SK-N-DZ (cell line): ENCODE measurements around the genes PTGER1, CCDC105 and SYDE1.

RAMPAGE:
- cytosol, long total RNA = no peak
- nucleus, long total RNA = no peak
Observed at GRCh38 chr19:13909489-13910027, 3.6 kb downstream of the CC2D1A start.

DNA sequence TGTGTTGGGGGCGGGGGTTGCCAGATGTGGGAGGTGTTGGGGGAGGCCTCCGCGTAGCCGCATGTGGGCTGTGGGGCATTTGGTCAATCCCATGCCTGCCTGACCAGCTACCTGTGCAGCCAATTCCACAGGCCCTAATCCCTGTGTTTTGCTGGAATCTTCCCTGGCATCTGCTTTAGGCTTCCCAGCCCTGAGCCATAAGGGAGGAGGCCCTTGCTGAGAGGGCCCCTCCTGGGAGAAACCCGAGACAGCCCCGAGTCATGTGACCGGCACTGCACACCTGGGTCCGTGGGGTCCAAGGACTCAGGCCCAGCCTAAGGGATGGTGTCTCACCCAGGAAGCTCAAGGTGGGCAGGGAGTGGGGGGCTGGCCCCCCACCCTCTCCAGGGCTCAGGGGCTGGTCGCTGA is 20.2 kb downstream of the RFX1 start:
RAMPAGE:
- cytosol, long total RNA = no peak
- nucleus, long total RNA = no peak

GRCh38 chr19:14005436-14005949 is 627 bp downstream of the RFX1 start:
RAMPAGE:
- cytosol, long total RNA = no peak
- nucleus, long total RNA = no peak

RAMPAGE:
- cytosol, long total RNA = no peak
- nucleus, long total RNA = no peak
Observed at GRCh38 chr19:14052666-14053706, 8.9 kb downstream of the PALM3 start.

RAMPAGE:
- cytosol, long total RNA = no peak
- nucleus, long total RNA = no peak
Observed at GRCh38 chr19:14070660-14071087, 1.9 kb upstream of the MISP3 start.

DNA sequence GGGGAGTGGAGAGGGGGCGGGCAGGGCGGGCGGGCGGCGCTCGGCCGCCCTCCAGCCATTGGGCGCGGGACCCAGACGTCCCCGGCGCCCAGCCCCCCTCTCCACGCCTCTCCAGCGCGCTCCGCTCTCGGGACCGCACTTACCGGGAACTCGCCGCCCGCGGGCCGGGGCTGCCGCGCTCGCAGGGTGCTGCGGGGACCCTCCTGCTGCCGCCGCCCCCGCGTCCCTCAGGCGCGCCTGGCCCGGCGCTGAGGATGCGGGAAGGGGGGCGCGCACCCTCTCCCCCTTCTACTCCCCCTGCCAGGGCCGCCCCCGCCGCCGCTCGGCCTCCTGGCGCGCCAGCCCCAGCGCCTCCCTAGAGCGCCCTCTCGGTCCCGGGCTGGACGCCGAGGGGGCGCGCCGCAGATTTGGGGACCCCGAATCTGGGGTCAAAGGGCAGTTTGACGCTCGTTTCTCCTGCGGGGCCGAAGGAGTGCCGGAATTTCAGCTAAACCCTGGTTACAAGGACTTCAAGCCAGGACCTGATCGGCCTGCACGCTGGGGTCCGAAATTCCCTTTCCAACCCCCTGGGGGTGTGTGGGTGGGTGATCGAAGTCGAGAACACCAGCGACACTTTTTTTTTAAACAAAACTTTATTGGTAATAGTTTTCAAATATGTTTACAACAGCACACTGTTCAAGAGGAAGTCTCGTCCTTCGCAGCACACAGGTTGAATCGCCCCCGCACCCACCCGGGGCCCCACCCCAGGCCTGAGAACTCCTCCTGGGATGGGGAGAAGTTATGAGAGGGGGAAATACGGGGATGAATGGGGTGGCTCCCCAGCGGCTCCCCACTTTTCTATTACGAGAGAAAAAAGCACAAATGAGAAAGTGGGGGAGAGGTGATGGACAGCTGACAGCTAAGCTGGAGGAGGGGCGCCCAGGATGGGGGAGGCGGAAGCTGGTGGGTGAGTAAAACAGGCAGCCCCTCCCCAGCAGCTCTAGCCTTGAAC is 5.8 kb upstream of the C19orf67 start:
RAMPAGE:
- cytosol, long total RNA = no peak
- nucleus, long total RNA = no peak

DNA sequence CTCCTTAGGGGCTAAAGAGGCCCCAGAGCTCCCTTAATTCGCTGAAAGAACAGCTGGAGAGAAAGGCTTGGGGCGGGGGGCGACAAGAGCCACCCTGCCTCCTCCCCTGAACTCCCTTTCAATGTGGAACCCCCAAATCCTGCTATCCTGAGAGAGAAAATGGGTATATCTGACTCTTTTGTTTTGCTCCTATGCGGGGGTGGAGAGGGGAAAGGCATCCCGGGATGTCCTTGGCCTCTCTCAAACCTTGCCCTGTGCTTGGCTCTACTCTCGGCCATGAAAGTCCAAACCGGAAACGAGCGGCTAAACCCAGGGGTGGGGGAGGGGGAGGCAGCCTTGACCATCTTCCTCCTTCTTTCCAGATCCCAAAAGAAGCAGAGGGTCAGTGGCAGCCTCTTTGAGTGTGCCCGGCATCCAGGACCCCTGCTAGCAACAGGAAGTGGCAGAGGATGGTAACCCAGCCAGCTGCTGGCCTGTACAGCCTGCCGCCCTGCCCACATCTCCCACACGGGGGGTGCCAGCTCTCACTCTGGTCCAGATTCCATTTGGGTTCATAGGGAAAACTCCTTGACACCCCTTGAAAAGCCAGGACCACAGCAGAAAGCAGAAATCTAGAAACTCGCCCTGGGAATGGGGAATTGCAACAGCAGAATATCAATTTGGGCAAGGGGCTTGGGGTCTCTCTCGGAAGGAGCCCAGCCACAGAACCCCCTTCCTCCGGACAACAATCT is 4.5 kb downstream of the PRKACA start:
RAMPAGE:
- cytosol, long total RNA = no peak
- nucleus, long total RNA = no peak

DNA sequence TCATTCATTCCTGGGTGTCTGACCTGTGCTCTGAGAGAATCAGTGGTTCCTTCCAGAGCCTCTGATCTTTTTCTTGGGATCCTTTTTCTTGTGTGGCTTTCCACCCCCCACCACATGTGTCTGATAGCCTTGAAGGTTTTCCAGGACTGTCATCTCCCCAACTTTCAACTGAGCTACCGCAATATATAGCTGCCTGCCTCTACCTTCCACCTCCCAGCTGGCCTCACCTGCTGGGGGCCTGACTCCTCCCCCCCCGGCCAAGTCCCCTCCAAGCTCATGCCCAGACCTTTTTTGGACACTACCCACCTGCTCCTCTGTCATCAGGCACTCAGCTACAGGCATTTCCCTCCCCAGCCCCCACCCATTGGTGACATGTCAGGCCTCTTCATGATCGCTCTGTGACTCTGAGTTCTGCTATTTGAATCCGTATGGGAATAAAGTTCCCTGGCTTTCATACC is 1.9 kb downstream of the PRKACA start:
RAMPAGE:
- cytosol, long total RNA = no peak
- nucleus, long total RNA = no peak

DNA sequence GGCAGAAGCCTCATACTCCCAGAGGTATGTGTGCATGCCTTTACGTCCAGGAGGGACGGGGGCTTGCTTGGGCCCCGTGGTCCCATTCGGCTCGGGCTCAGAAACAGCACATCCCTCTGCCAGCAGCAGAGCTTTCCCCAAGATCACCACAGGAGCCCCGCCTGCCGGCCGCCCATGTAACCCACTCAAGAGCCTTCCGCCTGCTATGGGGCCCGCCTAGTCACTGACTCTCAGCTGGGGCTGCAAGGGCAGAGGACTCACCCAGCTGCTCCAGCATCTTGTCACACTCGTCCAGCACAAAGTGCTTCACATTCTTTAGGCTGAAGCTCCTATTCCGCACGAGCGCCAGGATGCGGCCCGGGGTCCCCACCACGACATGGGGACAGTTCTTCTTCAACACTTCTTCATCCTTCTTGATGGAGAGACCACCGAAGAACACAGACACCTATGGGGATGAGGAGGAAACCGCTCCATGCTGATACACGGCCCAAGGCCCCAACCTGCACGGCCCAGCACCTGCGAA is 8.4 kb downstream of the DDX39A start:
RAMPAGE:
- cytosol, long total RNA = no peak
- nucleus, long total RNA = no peak

RAMPAGE:
- cytosol, long total RNA = no peak
- nucleus, long total RNA = no peak
Observed at GRCh38 chr19:14419453-14420015, 393 bp upstream of the DDX39A start.

DNA sequence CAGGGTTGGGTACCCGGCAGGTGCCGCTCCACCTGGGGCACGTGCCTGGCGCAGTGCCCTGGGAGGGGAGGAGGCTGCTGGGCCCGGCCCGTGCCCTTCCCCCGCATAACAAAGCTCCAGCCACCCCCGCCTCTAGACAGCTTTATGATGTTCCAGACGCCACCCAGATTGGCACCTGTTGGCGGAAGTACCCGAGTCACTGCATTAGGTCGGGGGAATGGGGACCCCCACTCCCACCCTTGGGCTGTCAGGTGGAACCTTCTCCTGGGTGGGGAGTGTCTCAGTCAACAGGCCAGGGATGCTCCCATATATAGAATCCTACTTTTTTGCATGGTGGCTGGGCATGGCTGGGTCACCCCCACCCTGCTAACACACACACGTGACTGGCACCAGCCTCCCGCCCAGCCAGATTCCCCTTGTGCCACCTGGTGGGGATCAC is 828 bp downstream of the PKN1 start:
RAMPAGE:
- cytosol, long total RNA = no peak
- nucleus, long total RNA = no peak

DNA sequence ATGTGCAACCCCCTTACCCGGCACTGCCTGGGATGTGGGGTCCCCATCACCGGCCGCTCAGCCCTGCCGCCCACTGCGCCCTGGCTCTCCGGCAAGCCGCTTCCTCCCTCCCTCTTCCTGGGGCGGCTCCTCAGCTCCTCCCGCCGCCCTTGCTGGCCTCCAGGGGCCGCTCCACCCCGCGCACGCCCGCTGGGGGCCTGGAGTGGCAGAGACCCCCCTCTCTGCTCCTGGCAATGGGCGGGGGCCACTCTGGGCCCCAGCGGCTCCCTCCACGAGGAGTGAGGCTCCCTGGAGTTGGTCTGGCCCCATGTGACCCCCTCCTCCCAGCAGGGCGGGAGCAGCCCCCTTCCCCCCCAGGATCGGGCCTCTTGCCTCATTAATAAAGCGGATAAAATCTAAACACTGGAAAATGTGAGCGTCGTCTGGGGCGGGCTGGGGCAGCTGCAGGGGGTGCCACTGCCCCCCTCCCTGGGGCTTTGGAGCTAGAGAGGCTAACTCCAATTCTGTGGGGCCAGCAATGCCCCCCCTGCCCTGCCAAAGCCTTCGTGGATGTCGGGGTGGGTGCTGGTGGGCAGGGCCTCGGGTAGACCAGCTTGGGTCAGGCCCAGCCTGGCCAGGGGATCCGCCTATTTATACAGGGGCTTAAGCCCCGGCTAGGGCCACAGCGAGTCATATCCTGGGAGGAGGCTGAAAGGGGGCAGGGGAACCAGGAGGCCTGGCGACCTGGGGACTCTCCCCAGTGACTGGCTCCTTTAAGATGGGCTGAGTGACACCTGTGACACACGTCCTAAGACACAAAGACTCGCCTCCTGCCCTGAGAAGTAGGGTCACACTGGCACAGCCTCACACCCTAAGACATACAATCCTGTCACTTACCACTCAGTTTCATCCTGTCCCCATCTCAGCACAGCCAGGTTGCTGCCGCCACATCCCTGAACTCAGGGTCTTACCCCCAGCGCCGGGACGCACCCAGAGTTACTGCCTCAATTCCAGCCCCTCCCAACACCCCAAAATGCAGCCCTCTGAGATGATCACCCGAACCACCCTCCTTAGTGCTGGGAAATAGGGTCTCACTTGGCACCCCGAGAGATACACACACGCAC is at the start of gene PTGER1:
TSS of gene PTGER1 (minus strand) at position 110 of the 1,103 bp plus-strand sequence.
RAMPAGE:
- cytosol, long total RNA = no peak
- nucleus, long total RNA = no peak

RAMPAGE:
- cytosol, long total RNA = no peak
- nucleus, long total RNA = no peak
Observed at GRCh38 chr19:14519746-14520372, 1.7 kb upstream of the DNAJB1 start.

RAMPAGE:
- cytosol, long total RNA = no peak
- nucleus, long total RNA = no peak
Observed at GRCh38 chr19:14564712-14565431, 7.0 kb downstream of the NDUFB7 start.

RAMPAGE:
- cytosol, long total RNA = no peak
- nucleus, long total RNA = no peak
Observed at GRCh38 chr19:14661488-14661895, 13.2 kb downstream of the ADGRE3 start.

DNA sequence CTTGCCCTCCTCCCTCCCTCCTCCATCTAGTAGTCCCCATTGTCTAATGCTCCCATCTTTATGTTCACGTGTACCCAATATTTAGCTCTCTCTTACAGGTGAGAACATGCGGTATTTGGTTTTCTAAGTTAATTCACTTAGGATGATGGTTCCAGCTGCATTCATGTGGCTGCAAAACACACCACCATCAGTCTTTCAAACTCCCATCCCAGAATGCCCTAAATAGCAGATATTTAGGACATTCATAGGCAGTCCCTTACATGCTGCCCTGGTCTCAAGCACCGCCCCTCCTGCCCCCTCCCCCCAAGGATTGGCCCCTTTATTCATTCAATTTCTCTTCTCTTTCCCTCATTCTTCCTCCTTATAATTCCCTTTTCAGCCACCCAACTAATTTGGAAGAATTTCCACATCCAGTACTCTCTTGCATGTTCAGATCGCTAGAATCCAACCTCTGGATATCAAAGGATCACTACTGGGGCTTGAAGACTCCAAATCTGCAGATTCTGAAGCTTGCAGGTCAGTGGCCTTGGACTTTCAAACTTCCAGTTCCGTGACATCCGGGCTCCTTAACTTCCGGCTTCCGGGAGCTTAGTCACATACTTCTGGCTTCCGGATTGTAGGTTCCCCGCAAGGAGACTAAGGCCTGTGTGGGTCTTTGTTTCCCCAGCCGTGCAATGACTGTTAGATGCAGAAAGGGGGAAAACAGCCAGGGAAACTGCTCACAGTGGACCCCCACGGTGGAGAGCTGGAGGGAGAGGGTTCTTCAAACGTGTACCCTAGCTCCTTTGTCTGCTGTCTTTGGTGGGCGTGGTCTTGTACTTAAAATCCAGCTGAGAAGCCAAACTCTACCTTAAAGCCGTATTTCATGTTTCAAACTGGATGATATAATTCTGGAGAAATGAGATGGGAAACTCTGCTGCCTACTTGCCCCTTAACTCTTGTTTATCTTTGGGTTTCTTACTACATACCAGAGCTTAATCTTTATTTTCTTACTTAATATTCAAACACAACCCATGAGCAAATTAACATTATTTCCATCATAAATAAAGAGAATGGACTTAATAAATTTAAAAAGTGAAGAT is 41.3 kb downstream of the ZNF333 start:
RAMPAGE:
- cytosol, long total RNA = no peak
- nucleus, long total RNA = no peak

DNA sequence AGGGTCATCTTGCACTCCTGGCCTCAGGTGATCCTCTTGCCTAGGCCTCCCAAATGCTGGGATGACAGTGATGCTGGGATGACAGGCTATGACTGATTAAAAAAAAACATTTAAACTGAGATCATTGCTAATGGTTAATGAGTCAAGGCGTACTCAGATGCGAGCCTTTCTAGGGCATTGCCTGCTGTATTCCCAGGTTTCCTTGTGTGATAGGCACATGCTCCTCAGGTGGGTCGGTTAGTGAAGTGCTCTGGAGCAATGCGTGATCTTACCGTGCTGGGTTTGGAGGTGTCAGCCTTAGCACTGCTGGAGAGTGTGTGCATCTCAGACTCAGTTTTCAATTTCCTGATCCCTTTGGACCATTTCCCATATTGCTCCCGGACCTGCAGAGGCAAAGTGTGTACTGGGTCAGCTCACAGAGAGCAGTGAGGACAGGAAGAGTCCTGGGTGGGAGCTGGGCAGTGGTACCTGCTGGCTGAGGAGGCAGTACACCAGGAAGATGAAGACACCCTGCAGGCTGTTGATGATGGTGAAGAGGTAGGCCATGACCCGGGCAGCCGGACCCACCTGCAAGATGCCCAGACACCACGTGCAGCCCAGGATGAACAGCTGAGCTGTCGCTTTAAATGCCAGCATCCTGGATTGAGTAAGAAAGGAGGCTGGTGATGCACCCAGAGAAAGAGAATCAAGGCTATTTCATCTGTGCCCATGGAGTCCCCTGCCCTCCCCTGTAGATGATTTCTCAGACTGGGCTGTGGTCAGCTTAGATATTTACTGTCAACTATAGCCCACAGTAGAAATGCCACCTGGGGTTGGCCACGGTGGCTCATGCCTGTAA is 35.0 kb downstream of the ADGRE2 start:
RAMPAGE:
- cytosol, long total RNA = no peak
- nucleus, long total RNA = no peak

DNA sequence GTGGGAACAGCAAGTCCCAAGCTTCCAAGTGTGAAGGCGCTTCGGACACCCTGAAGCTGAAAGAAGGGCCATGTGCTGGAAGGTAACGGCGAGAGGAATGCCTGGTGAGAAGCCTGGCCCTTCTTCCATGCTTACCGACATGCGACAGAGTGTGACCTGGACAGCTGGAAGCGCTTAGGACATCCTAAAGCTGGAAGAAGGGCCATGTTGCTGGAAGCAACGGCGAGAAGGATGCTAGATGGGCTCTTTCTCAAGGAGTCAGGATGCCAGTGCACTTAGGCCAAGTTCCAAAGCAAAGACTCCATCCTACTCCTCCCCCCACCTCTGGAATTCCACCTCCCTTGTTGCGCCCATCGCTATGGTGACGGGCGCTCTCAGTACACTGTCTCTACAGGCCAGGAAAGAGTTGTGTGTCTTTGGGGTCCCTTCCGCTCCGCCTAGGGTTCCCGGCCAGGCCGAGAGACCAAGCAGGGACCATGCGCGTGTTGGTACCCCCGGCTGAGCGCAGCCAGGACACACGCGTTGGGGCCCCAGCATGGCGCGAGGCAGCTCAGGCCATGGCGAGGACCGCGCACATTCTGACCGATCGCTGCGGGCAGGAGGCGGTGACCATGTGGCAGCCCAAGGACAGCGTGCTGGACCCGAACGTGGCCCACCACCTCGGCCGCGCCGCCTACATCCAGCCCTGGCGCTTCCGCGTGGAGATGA is at the start of gene CCDC105:
TSS of gene CCDC105 (plus strand) at position 377 of the 708 bp plus-strand sequence.
RAMPAGE:
- cytosol, long total RNA = no peak
- nucleus, long total RNA = no peak

GRCh38 chr19:15106702-15107532 is at the start of gene SYDE1:
TSS of gene SYDE1 (plus strand) at chr19:15107401.
RAMPAGE:
- cytosol, long total RNA = no peak
- nucleus, long total RNA = no peak

GRCh38 chr19:15165574-15166314 is 35.1 kb downstream of the NOTCH3 start:
RAMPAGE:
- cytosol, long total RNA = no peak
- nucleus, long total RNA = no peak